Suprapubic skin (tissue), 4 donors: ENCODE results near the genes DRAM1, PMCH, STAB2 and HCFC2.

GRCh38 chr12:101642173-101642863 lies 47.5 kb downstream of the MYBPC1 start:
- PRO-cap, result no peak
- RAMPAGE, long total RNA, 4 experiments, result no peak in any of the 4 experiments

GRCh38 chr12:101772332-101772977 lies 33.2 kb upstream of the SYCP3 start:
- PRO-cap, result no peak
- RAMPAGE, long total RNA, 4 experiments, result no peak in any of the 4 experiments

GRCh38 chr12:101877081-101877829 lies at the start of gene DRAM1:
Gene DRAM1, plus strand, starts transcription at chr12:101877580.
- PRO-cap, result bidirectional peak, plus-strand start at chr12:101877643, minus-strand start at chr12:101877426
- RAMPAGE, long total RNA, 4 experiments, result no peak in any of the 4 experiments

DNA sequence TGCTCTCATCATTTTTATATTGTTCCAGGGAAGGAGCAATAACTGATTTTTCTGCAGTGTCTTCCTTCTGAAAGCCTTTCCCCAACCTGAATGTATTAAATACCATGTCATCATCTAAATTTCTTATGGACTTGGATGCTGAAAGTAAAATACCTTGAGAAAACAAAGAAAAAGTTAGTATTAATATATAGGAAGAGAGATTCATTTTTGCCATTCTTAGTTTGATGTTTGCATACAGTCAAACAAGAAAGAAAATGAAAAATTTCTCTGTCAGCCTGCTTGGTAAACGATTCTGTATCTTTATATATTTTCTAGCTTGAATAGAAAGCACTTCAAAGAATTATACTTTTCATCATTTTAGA lies at the start of gene PMCH:
Gene PMCH, minus strand, starts transcription at position 277 of the 362 bp plus-strand sequence.
- PRO-cap, result no peak
- RAMPAGE, long total RNA, 4 experiments, result no peak in any of the 4 experiments

- PRO-cap, result no peak
- RAMPAGE, long total RNA, 4 experiments, result no peak in any of the 4 experiments
These were observed 3.1 kb upstream of the PAH start for GRCh38 chr12:102920253-102920451.

DNA sequence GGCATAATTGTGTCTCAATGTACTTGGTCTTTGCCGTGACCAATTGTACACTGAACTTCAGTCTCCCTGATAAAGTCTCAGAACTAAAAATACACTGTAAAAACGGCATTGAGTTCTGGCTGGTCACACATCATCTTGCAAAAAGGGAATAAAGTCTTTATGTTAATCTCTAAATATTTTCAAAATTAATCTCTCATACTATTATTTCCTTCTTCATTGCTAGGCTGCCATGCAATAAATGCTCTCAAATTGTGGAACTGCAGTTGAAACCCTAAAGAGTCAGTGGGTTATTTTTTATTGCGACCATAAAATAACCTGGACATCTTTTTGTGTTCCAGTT lies 157.5 kb downstream of the ASCL1 start:
- PRO-cap, result no peak
- RAMPAGE, long total RNA, 4 experiments, result no peak in any of the 4 experiments

GRCh38 chr12:103434659-103435077 lies 61.1 kb downstream of the C12orf42 start:
- PRO-cap, result no peak
- RAMPAGE, long total RNA, 4 experiments, result no peak in any of the 4 experiments

DNA sequence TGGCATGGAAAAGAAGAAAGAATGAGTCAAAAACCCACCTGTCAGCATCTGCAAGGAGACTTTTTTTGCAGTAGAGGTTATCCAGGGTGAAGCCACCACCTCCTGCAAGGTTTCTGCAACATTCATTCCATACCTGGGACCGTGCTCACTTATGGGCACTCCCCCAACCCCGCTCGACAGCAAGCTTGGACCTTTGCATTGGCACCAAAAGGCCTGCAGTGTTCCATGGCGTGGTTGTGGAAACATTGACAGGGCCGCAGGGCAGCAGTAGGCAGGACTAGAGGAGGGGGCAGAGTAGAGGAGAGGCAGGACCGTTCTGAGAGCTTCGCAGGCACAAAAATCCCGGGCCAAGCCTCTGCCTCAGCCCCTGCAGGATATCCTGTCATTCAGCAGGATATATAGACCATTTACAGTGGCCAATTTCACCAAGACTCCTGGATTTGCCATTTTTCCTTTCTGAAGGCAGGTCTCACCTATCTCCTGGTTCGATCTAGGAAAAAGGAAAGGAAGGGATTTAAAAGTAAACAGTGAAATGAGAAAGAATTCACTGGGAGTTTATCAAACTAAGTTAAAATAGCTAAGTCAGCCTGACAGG lies at the start of gene STAB2:
Gene STAB2, plus strand, starts transcription at position 425 of the 595 bp plus-strand sequence.
- PRO-cap, result no peak
- RAMPAGE, long total RNA, 4 experiments, result no peak in any of the 4 experiments

DNA sequence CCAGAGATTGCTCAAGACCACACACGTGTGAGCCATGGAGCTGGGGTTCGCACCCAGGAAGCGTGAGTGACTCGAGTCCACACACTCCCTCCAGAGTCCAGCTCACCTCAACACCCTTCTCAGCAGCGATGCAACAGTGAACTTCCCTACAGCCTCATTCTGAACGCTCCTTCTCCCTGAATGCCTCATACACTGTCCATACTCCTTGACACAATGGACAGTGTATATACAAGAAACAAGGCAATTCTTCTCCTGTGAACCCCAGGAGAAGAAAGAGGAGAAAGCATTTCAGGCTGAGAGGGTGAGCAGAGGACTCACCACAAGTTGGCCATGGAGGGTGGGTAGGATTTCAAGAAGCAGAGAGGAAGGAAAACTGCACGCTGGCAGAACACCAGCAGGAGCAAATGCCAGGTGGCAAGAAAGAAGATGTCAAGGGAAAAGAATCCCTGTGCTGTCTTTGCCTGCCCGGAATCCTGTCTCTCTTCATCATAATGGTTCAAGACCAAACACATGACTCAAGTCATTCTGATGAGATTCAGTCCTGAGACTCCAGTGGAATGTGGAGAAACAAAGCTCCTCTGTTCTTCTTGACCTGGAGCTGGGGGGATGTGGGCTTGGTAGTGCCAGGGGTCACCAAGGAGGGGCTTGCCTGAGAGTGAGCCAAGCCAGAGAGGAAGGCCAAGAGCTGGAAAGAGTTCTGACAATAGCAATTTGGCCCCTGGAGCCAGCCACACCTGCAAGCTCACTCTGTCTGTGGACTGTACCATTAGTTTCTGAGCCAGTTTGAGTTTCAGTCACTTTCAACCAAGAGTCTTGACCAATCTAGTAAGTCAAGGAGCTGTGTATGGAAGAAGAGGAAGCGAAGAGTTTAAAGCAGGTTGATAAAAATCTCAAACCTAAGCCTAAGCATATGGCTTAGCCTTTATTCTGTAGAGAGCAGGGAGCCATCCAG lies 38.8 kb downstream of the NT5DC3 start:
- PRO-cap, result no peak
- RAMPAGE, long total RNA, 4 experiments, result no peak in any of the 4 experiments

- PRO-cap, result no peak
- RAMPAGE, long total RNA, 4 experiments, result no peak in any of the 4 experiments
These were observed 11.6 kb upstream of the NT5DC3 start for GRCh38 chr12:103852466-103853150.

- PRO-cap, result no peak
- RAMPAGE, long total RNA, 4 experiments, result no peak in any of the 4 experiments
These were observed 474 bp upstream of the GLT8D2 start for GRCh38 chr12:104050499-104050822.

GRCh38 chr12:104063681-104064721 lies at the start of gene HCFC2:
Gene HCFC2, plus strand, starts transcription at chr12:104064531.
- PRO-cap, result bidirectional peak, plus-strand start at chr12:104064540, minus-strand start at chr12:104064437
- RAMPAGE, long total RNA, 4 experiments, result start-site peak on the plus strand in 3 of 4 experiments, at chr12:104064533-104064566 at its widest, 17 to 223 reads per replicate

DNA sequence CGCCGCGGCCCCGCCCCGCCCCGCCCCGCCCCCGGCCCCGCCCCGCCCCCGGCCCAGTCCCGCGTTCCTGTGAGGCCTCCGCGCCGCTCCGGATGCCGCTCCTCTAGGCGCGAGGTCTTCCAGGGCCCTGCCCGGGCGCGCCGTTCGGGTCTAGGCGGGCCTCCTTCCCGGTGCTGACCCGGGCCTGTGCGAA lies 207 bp upstream of the NFYB start:
- PRO-cap, result bidirectional peak, plus-strand start at position 56 of the sequence, minus-strand start outside the sequence
- RAMPAGE, long total RNA, 4 experiments, result no peak in any of the 4 experiments

- PRO-cap, result bidirectional peak, plus-strand start at chr12:104287022, minus-strand start at chr12:104286849; unidirectional peak, minus-strand start at chr12:104287218; bidirectional peak, plus-strand start at chr12:104287342, minus-strand start at chr12:104287218
- RAMPAGE, long total RNA, 4 experiments, result start-site peak on the plus strand in 4 of 4 experiments, at chr12:104286964-104287280 at its widest, 20 to 195 reads per replicate
These were observed 16.7 kb upstream of the EID3 start for GRCh38 chr12:104286459-104287568.

GRCh38 chr12:104325001-104325510 lies 21.5 kb downstream of the EID3 start:
- PRO-cap, result no peak
- RAMPAGE, long total RNA, 4 experiments, result start-site peak on the plus strand in 1 of 4 experiments, at chr12:104324806-104325496 at its widest, 24 reads per replicate

GRCh38 chr12:104457043-104457924 lies 536 bp downstream of the CHST11 start:
- PRO-cap, result no peak
- RAMPAGE, long total RNA, 4 experiments, result no peak in any of the 4 experiments

DNA sequence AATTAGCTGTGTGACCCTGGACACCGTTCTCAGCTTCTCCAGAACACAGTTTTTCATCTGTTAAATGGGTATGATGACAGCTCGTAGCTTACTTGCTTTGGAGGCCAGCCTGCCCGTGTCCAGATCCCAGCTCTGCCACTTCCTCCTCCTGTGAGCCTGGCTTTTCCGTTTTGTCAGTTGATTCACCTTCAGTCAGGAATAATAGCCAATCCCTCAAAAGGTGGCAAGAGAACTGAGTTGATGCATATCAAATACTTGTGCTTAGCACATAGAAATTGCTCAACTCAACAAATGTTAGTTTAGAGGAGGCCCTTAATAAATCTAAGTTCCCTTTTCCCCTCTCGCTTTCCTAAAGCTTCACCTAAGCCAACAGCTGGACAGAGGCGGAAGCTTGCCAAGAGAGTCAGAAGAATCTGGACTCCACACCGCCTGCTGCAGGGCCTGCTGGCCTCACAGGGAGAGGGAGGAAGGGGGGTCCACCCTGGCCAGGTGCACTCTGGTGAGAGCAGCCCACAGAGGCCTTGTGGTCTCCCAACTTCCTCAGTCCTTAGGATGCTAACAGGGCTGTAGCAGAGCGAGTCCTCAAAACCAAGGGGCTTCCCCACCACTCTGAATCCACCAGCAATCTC lies 213.1 kb downstream of the CHST11 start:
- PRO-cap, result no peak
- RAMPAGE, long total RNA, 4 experiments, result no peak in any of the 4 experiments

DNA sequence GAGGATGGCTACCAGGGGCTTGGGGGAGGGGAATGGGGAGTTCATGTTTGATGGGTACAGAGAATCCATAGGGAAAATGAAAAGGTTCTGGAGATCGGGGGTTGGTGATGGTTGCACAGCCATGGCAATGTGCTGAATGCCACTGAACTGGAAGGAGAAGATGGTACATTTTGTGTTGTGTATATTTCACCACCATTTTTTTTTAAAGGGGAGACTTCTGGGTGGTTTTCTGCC lies 233.9 kb downstream of the SLC41A2 start:
- PRO-cap, result no peak
- RAMPAGE, long total RNA, 4 experiments, result no peak in any of the 4 experiments

- PRO-cap, result no peak
- RAMPAGE, long total RNA, 4 experiments, result no peak in any of the 4 experiments
These were observed 61.5 kb downstream of the SLC41A2 start for GRCh38 chr12:104896648-104897008.

DNA sequence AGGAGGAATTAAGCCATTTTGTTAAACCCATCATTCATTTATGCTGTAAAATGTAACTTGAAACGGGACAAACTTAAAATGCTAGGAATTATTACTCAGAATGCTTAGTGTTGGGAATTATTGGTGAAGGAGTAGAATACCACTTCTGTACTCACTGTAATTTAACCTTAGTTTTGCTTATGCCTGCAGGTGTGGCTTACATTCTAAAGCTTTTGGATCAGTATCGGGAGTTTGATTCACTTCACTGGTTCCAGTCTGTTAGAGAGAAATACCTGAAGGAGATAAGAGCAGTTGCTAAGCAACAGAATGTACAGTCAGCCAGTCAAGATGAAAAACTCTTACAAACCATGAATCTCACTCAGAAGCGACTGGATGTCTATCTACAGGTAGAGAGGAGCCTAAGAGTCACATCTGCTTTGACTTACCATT lies 56.4 kb downstream of the WASHC4 start:
- PRO-cap, result no peak
- RAMPAGE, long total RNA, 4 experiments, result no peak in any of the 4 experiments